Umbilical cord (tissue), 2 donors: ENCODE results near the genes CASP10, FLACC1, TMEM237, BMPR2 and RAPH1.

DNA sequence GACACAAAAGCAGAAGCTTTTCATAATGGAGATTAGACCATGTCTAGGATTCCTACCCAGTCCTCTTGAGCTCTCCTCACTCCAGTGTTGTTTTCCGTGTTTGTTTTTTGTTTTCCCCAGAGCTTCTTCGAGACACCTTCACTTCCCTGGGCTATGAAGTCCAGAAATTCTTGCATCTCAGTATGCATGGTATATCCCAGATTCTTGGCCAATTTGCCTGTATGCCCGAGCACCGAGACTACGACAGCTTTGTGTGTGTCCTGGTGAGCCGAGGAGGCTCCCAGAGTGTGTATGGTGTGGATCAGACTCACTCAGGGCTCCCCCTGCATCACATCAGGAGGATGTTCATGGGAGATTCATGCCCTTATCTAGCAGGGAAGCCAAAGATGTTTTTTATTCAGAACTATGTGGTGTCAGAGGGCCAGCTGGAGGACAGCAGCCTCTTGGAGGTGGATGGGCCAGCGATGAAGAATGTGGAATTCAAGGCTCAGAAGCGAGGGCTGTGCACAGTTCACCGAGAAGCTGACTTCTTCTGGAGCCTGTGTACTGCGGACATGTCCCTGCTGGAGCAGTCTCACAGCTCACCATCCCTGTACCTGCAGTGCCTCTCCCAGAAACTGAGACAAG is 22.5 kb upstream of the CASP10 start:
- RAMPAGE, long total RNA = no peak

GRCh38 chr2:201182654-201183841 is at the start of gene CASP10:
Gene CASP10 (plus strand): TSS chr2:201183141.
- RAMPAGE, long total RNA = no peak

DNA sequence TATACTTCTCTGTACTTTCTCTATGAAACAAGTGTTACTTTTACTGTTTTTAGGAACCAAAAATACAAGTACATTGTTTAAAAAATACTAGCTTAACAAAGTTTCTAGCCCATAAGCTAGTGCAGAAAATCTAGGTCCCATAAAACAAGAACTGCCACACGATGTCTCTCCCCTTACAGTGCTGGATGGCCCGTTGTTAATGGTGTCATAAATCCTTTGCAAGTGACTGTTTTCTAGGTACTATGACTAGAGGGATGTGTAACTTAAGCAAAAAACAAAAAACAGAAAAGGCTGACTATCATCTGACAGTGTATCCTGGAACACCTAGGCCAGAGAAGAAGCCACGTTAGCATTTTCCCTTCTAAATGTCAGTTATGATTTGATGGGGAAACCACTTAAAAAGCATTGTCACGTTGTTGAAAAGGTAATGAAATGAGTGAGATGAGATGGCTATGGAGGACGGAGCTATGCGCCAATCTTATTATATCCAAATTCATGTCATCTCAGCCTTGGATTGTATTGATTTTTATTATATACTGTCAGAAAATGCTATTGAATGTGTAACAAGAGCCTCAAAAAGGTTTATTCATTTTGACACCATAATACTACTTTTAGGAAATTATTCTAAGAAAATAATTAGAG is 2.4 kb downstream of the CASP8 start:
- RAMPAGE, long total RNA = no peak

- RAMPAGE, long total RNA = no peak
These were observed 22.7 kb downstream of the CASP8 start for GRCh38 chr2:201283156-201283355.

DNA sequence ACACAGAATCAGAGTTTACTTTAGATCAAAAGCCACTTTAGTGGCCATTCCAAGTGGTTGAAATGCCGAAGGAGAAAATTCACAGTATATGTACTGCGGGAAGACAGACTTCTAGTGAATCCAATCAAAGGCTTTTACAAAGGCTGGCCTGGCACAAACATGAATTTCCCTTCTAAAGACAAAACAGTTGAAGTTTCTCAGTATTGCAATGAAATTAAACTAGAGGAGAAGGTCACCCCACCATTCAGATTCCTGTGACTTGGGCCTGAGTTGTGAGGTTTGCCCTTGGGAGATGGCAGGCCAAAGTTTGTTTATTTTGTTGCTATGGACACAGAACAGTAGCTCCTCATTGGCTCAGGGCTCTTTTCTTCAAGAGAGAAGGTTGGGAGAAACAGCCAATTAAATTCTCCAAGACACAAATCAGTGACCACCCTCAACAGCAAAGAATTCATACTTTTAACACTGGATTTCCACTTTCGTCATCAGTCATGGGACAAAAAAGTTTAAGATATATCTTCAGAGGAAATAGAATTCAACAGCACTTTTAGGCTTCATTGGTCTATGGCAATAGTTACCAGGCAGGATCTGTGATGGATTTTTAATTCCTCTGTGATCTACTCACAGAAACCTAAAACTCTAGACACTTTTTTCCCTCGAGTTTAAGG is at the start of gene FLACC1:
TSS of gene FLACC1 (minus strand) at position 273 of the 665 bp plus-strand sequence.
- RAMPAGE, long total RNA = no peak

- RAMPAGE, long total RNA = no peak
These were observed 21.4 kb upstream of the FLACC1 start for GRCh38 chr2:201378618-201378818.

DNA sequence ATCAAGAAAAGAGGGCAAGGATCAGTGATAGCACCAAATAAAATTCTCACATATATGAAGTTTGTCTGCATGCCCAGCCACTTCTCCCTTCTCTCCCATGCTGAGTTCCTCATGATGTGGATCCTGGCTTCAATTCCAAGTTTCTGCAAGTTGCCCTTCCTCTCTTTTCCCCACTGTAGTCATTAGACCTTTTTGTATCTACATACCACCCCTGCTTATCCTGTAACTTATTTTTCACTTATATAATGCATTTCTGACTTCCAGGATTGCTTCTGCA is 6.9 kb downstream of the STRADB start:
- RAMPAGE, long total RNA = no peak

DNA sequence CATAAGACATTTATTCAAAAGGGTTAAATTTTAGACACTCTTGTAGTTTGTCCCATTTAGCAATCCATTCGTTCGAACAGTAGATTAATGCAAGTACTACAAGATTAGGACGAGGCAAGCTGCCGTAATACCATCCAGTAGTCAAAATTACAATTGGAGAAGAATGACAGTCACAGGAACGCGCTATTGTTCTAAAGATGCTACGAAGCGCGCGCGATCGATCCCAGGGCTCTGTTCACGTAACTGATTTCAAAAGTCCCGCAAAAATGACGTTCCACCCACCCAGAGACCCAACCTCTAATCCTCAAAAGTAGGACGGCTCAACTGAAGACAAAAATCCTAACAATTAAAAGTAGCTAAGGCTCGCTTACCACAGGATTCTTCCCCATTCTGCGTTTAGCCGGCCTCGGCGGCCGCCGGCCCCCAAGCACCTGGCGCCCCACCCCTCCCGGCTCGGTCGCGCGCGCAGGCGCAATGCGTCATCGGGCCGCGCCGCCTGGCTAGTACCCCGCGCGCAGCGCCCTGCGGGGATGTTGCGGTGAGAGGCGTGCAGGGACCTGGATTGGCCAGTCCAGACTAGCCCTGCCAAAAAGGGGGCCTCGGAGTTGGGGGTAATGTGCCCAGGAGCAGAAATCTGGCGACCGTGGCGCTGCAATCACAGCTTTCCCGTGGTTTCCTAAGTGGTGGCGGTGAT is 918 bp downstream of the TMEM237 start:
- RAMPAGE, long total RNA = start-site peak on the minus strand centred at position 420 of the sequence, 92 bp wide, 48 and 38 reads in 2 replicates

- RAMPAGE, long total RNA = start-site peak on the minus strand at chr2:201643445-201643493, 18 and 23 reads in 2 replicates
These were observed at the start of gene TMEM237 for GRCh38 chr2:201642932-201643797. Gene TMEM237 (minus strand): TSS chr2:201643503.

DNA sequence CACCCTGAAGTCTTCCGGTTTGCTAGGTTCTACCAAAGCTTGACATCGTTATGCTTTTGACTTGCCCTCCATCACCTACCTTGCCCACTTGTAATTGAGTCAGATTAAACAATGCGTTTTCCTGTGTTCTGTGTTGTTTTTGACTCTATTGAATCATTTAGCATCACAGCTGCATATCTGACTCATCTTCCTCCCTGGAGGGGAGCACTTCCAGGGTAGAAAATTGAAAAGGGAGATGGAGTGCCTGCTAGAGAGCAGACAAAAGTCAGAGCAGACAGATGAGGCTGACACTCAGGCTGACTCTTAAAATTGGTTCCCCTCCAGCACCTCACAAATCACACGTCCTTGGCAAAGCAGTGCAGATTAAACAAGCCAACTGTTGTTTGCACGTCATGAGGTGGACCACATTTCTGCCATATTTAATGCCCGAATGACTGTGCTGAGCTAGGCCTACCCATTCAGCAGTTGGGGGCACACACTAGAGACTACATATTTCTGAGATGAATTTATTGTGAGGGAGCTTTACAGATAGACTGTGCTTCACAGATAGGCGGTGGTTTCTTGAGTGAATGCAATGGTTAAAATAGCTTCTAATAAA is 2.2 kb downstream of the MPP4 start:
- RAMPAGE, long total RNA = no peak

GRCh38 chr2:201966814-201967405 is 66.7 kb upstream of the FZD7 start:
- RAMPAGE, long total RNA = no peak

DNA sequence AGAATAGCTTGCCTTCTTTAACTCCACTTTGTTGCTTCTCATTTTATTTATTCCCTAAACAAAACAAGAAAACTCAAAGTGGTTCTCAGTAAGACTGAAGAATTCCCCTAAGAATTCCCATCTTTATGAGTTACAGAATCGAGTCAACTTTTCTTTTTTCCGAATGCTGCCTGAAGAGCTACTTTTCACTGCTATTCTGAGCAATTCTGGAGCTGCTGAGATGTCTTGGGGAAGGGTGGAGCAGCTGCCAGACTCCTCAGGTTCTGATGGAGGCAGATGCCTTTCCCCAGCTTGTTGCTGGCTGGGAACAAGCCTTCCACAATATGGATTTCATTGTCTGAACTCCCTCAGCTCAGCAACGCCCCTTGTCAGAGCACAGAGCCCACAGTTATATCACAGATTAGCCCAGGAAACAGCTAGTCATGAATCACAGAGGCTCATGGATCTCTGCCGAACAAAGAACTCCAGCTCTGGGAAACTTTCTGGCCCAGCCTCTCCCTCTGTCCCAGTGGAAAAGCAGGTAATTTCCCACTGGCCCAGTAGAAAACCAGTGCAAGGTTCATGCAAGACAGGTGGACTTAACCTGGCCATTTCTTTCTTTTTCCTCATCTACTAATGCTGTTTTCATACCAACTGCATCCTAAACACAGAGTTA is 8.9 kb upstream of the KIAA2012 start:
- RAMPAGE, long total RNA = no peak

DNA sequence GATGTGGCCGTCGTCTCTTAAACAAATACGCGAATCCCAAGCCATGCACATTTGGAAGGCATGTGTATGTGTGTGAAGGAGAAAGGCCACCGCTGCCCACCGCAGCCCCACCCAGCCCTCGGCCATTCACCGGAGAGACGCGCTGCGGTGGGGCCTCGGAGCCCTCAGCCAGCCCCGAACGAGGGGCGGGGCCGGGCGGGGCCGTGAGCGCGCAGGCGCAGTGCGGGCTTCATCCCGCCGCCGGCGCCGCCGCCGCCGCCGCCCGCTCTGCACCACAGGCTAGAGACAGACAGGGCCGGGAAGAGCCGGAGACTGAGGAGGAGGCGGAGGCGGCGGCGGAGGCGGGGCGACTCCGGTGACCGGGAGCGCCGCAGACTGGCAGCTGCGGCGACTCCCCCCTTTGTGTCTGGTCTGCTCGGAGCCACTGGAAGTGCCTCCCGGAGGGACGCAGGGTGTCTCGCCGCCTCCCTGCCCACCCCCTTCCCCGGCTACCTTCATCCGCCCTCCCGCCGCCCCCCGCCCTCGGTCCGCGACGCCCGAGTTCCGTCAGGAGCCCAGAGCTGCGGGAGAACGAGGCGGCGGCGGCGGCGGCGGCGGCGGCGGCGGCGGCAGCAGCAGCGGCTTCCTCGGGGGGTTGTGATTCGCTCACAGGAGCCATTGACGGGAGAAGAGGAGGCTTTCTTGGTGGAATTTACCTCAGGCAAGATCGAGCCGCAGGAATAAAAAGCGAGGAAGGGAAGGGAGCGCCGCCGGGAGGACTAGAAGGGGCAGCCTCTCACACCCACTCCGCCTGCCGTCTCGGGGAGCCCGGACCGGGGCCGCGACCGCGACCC is at the start of gene BMPR2:
TSS of gene BMPR2 (plus strand) at position 390 of the 833 bp plus-strand sequence.
- RAMPAGE, long total RNA = no peak

GRCh38 chr2:202805996-202806502 is 65.5 kb downstream of the ICA1L start:
- RAMPAGE, long total RNA = no peak

DNA sequence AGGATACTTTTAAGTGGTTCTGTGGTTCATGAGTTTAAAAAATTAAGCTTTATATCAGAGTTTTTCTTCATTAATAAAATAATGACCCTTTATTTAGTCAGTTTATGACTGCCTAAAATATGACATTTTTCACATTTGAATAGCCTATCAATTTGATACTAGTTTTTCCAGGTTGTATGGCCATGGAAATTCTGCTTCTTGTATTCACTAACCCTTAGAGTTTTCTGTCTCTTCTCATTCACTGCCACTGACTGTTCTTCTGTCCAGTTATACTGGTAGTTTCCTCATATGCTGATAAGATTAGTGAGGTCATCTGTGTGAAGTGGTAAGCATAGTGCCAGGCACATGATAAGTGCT is 91.1 kb downstream of the NBEAL1 start:
- RAMPAGE, long total RNA = no peak

DNA sequence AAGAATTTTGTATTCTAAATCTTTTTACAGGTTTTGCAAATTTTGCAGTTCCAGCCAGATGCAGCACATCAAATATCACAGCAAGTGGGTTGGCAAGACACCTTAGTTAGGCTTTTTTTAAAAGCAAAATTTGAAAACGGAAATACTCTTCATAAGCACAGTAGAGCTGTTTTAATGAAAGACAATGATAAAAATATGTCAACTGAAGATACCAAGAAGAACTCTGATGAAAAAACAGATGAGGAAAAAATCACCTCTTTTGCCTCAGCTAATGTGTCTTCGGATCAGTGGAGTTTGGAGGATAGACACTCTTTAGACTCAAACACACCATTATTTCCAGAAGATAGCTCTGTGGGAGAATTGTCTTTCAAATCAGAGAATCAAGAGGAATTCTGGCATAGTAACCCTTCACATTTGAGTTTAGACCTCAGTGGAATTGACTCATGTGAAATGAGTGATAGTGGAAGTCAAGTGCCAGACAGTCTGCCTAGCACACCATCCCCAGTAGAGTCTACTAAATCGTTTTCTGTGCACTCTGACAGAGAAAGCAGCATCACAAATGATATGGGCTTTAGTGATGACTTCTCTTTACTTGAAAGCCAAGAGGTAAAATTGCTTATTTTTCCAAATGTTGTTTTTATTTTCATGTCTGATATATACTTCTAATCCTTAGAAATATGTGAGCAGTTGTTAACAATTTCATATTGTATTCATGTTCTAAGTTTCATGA is 103.0 kb upstream of the CYP20A1 start:
- RAMPAGE, long total RNA = no peak

- RAMPAGE, long total RNA = no peak
These were observed 95.2 kb downstream of the RAPH1 start for GRCh38 chr2:203439440-203440790.

DNA sequence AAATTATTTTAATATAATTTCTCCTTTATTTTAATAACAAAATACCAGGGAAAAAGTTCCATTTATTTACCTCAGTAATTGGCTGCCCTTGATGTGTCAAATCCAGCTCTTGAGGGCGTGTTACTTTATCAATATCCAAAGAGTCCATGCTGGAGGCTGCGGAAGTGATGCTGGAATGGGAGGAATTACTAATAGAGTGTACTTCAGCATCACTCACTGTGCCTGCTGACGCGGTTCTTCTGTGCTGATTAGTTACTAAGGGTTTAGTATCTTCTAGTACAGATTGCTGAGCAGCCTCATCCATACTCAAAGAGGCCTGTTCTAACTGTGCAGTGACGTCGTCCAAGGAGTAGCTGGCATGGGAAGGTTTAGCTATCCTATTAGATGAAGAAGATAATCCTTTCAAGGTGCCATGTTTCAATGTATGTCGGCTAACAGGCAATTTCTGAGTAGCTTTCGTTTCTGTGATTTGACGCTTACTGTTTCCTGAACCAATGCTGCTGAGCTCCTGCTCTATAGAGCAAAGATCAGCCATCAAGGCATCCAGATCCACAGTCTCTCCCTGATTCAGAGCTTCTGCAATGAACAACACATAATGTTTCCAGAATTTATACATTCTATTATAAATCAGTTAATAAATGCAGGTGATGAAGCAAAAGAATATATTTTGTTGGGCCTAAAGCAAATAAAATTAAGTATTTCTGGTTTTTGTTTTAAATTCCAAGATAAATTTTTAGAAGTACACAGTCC is 45.4 kb downstream of the RAPH1 start:
- RAMPAGE, long total RNA = no peak

DNA sequence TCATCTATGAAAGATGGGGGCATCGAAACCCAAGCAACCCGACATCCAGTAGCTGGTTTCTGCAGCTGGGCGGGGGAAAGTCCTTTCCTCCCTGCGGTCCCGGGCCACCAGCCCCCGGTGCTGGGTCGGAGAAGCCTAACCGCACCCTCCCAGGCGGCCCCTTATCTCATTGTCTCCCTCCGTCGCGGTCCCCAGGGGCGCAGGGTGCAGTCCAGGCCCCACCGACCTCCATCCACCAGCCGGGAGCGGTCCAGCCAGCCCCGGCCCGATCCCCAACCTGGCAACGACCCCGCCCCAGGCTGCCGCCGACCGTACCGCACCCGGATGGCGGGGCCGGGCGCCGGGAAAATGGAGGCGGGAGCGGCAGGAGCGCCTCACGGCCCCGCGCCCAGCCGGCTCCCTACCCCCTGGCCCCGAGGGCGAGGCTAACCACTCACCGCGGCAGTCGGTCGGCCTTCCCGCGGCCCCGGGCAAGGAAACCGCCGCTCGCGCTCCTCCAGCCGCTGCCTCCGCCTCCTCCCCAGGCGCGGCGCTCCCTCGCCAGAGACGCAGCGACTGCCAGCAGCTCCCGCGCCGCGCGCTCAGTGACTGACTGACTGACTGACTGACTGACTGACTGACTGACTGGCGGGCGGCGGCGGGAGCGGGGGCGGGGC is at the start of gene RAPH1:
TSS of gene RAPH1 (minus strand) at position 628 of the 656 bp plus-strand sequence.
- RAMPAGE, long total RNA = no peak

GRCh38 chr2:203583776-203584141 is 48.7 kb upstream of the RAPH1 start:
- RAMPAGE, long total RNA = no peak